A172 (cell line): ENCODE measurements around the gene EFCAB7.

GRCh38 chr1:61420753-61421259, 304.1 kb downstream of the TM2D1 start:
- RAMPAGE, long total RNA = no peak

- RAMPAGE, long total RNA = no peak
Measured at GRCh38 chr1:61457269-61457945, 267.5 kb downstream of the TM2D1 start.

GRCh38 chr1:61516270-61516535, 208.7 kb downstream of the TM2D1 start:
- RAMPAGE, long total RNA = no peak

- RAMPAGE, long total RNA = no peak
Measured at GRCh38 chr1:61606199-61607148, 118.5 kb downstream of the TM2D1 start.

GRCh38 chr1:62437493-62437765, 580 bp downstream of the USP1 start:
- RAMPAGE, long total RNA = no peak

DNA sequence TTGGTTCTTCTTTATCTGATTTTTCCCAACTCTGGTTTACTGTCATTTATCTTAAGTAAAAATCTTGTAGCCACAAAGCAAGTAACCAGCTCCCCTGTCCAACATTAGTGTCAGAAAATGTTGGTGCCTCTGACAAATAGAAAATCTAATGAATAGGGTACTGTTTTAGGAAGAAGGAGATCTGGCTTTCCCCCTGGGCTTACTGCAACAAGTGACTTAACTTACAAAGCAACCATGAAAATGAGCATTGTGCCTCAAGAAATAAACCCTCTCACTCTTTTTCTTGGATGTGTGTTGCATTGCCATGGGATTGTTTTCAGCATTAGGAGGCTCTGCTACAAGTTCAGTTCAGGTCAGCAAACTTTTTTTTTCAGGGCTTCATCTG, 37.7 kb upstream of the DOCK7 start:
- RAMPAGE, long total RNA = no peak

DNA sequence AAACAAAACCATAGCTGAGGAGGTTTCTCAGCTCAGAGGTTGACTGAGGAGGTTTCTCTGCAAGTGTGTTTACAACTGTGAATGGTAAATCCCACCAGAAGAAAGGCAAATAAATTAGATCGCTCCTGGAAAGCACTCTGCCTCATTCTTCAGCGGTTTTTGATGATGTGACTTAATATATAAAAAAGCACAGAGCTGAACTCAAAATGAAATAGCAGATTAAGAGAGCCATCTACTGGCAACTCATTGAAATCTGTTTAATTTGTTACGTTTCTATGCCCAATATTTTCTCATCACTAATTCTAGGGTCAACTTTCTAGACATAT, 37.5 kb upstream of the ATG4C start:
- RAMPAGE, long total RNA = no peak

DNA sequence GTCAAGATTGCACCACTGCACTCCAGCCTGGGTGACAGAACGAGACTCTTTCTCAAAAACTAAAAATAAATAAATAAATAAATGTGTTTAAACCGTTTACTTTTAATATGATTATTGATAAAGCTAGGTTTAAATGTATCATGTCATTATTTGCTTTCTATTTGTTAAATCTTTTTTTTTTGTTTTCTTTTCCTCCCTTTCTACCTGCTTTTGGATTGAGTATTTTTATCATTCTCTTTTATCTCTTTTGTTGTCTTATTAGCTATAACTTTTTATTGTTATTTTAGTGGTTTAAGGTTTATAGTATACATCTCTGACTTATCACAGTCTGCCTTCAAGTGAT, 31.1 kb downstream of the ATG4C start:
- RAMPAGE, long total RNA = no peak

- RAMPAGE, long total RNA = no peak
Measured at GRCh38 chr1:63321542-63321769, 911 bp upstream of the FOXD3 start.

GRCh38 chr1:63523028-63524298, at the start of gene EFCAB7:
EFCAB7 (plus strand) TSS chr1:63523525.
- RAMPAGE, long total RNA = start-site peak on the minus strand at chr1:63523162-63523266, 22 and 299 reads in 2 replicates

DNA sequence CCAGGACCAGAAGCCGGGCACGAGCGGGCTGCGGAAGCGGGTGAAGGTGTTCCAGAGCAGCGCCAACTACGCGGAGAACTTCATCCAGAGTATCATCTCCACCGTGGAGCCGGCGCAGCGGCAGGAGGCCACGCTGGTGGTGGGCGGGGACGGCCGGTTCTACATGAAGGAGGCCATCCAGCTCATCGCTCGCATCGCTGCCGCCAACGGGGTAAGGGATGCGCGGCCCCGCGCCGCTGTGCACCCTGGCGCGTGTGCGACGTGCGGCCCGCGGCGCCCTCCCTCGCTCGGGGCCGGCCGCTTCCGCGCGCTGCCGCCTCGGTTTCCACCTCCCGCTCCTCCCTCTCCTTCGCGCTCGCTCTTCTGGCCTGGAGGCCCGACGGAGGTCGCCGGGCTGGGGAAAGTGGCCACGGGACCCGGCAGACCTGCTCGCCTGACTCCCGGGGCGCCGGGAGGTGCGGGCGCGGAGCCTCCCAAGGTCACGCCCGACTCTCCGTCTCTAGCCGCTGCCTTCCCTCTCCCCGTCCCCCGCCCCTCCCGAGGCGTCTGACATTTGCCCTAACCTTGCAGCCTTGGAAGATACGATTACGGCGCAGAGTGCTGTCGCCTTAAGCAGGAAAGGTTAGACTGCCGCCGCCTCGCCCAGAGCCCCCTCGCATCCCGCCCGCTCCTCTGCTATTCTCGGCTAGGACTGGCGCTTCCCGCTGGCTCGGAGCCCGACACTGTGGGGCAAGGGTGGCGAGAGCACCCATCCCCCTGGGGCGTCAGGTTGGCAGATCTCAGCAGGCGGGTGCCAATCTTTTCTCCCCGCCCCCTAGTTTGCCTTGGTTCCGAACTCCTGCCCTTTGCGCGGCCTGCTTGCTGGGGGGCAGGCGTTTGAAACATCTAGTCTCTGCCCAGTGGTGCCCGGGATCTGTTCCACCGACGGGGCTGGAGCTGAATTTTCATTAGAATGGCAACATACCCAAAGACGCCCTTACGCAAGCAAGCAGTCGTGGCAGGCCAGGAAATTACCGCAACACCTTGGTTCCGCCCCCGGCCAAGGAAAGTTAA, 639 bp downstream of the PGM1 start:
- RAMPAGE, long total RNA = no peak

DNA sequence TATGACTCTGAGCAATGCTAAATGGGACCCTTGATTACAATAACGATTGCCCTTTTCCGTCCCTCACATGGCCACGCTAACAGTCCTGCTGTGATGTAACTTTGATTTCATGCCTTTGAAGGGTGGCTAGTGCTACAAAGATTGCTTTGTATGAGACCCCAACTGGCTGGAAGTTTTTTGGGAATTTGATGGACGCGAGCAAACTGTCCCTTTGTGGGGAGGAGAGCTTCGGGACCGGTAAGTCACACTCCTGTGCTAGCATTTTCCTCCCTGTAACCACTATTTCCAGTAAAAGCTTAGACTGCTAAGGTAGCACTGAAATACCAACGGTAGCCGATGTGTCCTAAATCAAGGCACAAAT, 45.3 kb downstream of the PGM1 start:
- RAMPAGE, long total RNA = no peak

GRCh38 chr1:63788890-63789557, 15.2 kb downstream of the ROR1 start:
- RAMPAGE, long total RNA = no peak

DNA sequence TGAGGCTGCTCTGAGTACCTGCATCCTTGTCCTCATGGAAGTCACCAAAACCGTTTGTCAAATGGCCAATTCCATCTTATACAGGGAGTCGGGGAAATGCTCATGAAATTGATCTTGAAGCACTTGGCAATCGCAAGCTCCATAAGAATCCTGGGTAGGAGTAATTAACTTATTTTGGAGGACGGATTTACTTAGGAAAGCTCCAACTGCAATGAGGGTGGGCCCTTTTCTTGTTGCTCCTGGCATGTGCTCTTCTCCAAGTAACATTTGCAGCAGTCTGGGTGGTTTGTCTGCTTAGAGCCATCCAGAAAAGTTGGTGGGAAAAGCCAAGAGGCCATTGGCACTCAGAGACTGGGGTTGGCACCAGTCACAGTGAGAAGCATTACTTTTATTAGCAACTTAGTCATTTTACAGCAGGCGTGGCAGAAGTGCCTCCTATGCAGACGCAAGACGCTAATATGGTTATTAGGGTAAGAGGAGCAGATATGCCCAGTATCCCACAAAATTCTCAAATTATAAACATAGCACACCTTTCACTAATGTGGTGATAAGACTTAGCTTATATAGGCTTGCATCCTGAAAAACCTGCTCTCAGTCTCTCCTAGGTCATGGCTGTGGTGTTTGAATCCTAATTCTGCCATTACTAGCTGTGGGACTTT, 154.3 kb downstream of the ROR1 start:
- RAMPAGE, long total RNA = no peak

GRCh38 chr1:64039402-64040048, 163.9 kb upstream of the UBE2U start:
- RAMPAGE, long total RNA = no peak

DNA sequence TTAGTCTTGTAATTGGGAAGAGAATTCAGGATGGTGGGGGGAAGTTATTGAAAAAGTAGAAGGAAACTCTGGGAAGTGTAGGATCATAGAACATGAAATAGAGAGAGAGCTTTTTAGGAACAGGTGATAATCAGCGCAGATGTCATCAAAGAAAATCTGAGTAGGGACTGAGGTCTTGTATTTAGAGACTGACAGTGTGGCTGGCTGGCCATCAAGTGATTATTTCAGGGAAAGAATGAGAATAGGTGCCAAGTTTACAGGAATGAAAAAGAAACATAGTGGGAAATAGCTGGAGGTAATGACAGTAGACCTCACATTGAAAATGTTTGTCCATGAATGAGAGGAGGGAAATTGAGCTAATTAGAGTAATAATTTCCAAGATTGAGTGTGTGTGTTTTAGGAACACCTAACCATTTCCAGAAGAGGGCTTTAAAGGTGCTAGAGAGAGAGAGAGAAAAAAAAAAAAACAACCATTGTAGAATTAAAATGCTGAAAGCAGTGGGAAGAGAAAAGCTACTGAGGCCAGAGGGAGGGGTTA, 120.2 kb upstream of the UBE2U start:
- RAMPAGE, long total RNA = no peak

DNA sequence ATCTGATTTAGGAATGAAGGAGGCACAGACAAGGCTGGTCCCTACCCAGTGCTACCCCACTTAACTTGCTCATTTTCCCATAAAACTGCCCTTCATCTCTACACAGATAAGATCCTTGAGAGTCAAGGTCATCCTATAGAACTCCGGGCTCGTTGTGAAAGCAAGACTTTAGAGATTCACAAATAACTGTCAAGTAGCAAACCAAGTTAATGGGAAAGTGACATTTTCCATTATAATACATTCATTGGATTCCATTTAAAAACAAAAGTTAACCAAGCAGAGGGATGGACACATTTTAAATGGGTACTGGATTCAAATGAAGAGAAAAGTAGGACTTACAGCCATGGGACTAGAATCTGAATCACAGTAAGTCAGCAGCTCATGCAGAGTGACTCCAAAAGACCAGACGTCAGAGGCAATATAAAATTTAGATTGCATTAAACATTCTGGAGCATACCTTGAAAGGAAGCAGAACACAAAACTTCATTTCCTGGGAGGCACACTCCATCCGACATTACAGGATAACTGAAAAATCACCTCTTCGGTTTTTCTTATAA, 91.0 kb downstream of the RAVER2 start:
- RAMPAGE, long total RNA = no peak

DNA sequence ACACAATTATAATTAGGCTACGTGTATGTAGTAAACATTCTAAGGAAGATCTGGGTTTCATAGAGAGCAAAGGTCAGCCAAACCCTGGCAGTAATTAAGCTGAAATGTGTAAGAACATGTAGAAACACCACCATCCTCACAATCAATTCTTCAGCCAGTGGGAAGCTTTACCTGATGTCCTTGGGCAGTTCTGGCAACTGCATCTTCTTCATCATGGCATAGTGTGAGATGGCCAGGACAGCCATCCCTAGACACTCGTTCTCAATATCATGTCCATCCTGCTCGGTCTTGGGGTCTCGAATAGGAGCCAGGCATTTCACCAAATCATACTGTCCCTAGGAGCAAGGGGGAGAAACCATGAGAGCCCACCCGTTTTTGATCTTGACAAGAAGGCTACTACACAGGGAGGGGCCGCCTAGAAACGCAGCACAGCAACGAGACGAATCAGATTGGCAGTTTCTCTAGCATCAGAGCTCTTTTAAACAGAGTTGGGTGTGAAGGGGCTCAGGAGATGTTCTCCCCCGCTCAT, 97.1 kb downstream of the JAK1 start:
- RAMPAGE, long total RNA = no peak

- RAMPAGE, long total RNA = no peak
Measured at GRCh38 chr1:64871465-64872030, 94.8 kb downstream of the JAK1 start.

DNA sequence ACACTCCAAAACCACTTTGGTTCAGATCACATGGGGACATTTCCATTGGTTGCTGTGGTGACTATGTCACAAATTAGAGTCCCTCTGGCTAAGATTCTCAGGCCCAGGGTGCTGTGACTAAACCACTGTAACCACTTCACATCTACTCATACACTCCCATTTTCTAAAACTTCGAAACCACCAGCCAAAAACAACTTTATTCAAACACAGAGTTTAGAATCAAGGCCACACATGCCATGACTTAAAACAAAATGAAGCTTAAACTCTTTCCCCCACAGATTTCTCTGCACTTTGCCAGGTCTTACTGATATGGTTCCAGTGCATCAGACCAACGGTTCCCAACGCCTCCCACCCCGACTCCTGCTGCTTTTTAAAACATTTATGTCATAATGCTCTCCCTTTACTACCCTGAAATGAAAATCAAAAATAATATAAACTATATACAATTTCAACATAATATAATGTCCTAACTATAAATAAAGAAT, 42.8 kb downstream of the JAK1 start:
- RAMPAGE, long total RNA = no peak